A172 (cell line): ENCODE data around the gene PTBP2.

GRCh38 chr1:94039547-94039935 lies 81.4 kb downstream of the ABCA4 start:
- RAMPAGE, long total RNA = no peak

- RAMPAGE, long total RNA = no peak
Measured at GRCh38 chr1:94068569-94069302, 52.2 kb downstream of the ABCA4 start.

GRCh38 chr1:94298643-94299086 lies 61.3 kb upstream of the ARHGAP29 start:
- RAMPAGE, long total RNA = no peak

DNA sequence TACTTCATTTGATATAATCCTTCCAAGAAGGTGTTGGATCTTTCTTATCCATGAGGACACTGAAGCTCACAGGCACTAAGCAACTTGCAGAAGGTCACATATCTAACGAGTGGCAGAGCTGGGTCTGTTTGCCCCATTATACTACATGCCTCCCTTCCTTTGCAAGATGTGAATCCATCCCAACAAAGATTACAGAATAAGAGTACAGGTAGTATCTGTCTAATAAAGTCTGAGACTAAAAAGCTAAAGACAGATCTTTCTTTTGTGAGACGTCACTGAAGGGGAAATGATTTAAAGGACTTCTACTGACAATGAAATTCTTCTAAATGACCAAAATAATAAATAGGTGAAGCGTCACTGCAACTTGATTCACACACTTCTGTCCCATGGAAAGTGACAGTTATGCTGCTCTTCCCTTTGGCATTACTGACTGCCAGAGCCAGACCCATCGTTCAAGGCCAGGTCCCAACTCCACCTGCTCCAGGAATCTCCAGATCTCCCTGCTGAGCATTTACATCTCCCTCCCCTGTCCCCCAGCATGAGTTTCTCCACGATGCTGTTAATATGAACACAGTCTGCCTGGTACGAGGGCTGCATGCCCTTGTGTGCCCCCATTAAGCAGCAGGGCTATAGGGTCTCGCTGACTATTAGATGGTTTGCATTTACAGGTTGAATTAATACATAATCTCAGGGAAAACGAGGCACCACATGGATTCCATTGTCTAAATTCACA lies 4.5 kb downstream of the F3 start:
- RAMPAGE, long total RNA = no peak

DNA sequence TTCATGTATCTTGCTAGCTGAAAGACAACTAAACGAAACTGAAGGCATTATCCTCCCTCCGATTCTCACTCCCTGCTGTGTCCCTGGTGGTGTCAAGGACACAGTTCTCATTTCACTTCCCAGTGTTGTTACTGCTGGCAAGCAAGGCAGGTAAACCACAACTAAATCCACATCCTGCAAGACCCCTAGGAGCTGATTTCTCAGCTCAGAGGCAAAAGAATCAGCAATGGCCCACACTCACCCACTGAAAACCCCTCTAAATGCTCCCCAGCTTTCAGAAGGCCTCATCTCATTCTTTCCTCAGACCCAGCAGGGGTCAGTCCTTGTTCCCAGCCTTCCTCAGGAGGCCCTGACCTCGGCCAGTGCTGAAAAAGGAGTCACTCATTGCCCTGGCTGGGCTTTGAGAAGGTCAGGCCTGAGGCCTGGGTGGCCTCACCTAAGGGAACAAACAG lies 117.9 kb upstream of the SLC44A3 start:
- RAMPAGE, long total RNA = no peak

DNA sequence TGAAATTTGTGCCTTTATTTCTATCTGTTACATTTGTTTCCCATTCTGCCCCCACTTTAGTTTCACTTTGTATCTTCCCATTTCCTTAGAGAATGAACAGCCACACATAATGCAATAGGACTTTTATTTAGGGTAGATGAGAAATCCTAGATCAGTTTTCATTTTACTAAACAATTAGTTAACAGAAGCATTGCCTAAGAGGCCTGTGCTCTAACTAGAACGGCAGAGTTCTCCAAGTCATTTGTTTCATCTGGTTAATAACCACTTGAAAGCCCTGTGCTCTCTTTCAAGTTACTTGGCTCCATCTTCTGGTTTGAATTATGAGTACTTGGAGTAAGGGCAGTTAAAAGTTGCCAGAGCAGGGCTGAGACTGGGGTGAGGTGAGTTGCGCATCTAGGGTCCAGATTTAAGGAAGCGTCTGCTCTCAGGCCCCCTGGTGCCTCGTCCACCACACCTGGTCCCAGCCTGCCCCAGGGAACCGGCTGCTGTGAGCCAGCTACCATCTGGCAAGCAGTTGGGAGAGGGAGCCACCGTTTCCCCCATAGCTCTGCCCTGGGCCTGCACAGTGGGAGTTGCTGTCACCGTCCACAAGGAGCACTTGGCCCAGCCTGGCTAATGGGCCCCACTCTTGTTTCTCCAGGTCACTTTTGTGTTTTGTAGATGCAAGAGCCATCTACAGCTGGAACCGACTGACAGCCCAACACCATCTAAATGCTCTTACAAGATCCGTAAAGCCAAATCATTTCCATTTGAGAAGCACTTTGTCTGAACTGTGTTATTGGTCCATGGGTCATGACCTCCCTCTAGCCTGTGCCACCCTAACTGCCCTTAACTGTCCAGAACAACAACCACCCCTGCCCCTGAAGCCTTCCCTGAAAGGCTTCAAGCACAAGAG lies 18.0 kb upstream of the SLC44A3 start:
- RAMPAGE, long total RNA = no peak

- RAMPAGE, long total RNA = no peak
Measured at GRCh38 chr1:94819207-94819643, 932 bp upstream of the SLC44A3 start.

DNA sequence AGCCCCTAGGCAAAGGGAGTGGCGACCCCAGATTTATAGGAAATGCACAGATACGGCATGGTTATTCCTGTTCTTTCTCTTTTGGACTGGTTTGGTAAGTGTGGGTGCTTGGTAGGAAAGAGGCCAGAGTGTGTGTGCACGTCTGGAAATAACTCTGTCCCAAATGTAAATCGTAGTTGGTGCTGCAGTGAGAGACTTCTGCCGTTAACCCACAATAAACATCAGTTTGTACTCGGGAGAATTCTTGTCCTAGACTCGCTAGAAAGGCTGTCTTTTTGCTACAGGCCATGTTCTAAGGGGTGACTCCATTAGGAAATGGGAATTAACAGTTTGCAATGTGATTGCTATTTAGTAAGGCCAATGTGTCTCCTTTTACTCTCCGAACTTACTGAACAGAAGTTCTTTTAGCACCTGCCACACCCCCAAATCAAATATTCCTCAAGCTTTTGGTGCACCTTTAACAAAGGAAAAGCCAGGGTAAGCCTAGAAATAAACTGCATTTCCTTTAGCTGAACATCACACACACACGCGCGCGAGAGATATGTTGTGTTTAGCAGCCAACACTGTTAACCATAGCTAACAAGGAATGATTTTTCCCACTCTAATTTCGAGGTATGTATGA lies 917 bp downstream of the SLC44A3 start:
- RAMPAGE, long total RNA = no peak

GRCh38 chr1:94863176-94863821 lies 43.1 kb downstream of the SLC44A3 start:
- RAMPAGE, long total RNA = no peak

GRCh38 chr1:94892799-94893406 lies 34.0 kb downstream of the CNN3 start:
- RAMPAGE, long total RNA = no peak

GRCh38 chr1:94908137-94908679 lies 18.7 kb downstream of the CNN3 start:
- RAMPAGE, long total RNA = no peak

DNA sequence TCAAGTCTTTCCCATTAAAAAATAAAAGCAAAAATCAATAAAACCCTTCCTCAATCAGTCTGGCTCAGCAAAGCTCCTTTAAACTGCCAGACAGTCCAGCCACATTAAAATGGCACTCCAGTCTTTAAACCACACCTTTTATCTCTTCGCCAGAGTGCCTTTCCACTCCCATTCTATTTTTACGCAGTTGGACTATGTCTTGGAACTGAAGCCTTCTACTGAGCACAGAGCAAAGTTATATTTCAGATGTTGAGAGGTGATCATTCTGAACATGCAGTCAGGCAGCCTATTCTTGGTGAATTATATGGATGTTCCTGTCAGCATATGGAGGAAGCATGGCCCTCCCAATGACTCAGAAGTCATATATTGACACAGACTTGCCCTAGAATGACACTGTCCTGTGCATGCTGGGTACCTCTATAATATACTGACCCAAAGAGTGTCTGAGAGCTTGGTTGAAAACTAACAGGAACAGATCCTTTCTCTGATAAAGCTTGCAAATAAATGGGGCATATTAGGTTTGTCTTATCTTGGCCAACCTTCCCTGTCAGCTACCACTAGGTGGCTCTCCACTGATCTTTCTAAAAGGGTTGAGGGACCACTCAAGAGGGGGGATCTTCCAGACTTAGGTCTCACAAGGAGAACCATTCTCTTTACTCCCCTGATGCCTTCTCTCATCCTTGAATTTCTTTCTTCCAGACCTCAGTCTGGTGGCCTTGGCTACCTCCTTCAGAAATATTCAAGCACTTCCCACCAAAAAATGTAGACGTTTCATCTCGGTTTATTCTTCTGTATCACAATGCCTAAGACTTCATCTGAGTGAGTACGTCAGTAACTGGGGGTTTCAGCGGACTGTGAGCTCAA lies 11.7 kb upstream of the ALG14 start:
- RAMPAGE, long total RNA = no peak

- RAMPAGE, long total RNA = no peak
Measured at GRCh38 chr1:95122355-95122772, 5.2 kb downstream of the TLCD4 start.

DNA sequence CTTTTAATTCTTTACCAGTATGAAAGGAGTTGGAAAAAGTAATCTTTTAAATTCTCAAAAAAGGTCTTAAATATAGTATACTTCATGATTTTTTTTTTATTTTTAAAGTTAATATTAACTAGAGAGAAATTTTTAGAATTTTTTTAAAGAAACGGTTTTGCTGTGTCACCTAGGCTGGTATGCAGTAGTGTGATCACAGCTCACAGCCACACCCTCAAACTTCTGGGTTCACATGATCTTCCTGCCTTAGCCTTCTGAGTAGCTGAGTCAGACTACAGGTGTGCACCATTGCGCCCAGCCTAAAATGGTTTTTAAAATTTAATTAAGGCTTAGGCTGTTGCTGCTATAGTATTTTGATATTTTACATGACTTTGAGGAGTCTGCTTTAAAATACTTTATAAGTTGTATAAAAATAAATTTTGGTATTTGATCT lies 52.4 kb downstream of the TLCD4 start:
- RAMPAGE, long total RNA = no peak

DNA sequence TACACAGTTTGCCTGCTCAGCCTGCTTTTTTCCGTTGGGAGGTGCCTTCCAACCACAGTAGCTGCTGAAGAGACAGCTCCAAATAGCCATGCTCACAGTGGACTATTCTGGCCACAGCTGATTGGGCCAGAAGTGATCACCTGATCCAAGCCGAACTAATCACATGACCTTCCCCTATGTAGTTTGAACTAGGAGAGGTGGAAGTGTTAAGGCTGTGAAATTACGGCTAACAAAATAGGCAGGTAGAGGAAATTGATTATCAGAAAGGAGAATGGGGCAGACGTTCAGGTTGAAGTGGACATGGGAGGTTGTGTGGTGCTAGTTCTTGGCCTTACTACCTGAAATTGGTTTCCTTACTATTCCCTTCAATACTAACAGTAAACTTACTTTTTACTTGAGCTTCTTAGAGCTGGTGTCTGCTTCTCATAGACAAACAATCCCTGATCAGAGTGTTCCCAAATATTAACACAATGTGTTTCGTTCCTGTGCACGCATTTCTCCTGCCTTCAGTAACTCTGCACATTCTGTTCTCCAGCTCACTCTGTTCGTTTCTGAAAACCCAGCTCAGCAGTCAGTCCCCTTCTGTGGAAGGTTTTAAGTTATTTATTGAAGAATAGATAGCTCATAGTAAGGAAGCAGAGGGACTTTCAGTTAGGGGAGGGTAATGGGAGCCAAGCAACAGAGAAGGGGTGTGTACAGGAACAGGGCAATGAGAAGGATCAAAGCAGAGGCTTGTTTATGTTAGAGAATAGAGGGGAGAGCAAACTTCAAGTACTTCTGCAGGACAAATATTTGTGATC lies 136.3 kb downstream of the RWDD3 start:
- RAMPAGE, long total RNA = no peak

GRCh38 chr1:95559020-95559359 lies 325.0 kb downstream of the RWDD3 start:
- RAMPAGE, long total RNA = no peak

DNA sequence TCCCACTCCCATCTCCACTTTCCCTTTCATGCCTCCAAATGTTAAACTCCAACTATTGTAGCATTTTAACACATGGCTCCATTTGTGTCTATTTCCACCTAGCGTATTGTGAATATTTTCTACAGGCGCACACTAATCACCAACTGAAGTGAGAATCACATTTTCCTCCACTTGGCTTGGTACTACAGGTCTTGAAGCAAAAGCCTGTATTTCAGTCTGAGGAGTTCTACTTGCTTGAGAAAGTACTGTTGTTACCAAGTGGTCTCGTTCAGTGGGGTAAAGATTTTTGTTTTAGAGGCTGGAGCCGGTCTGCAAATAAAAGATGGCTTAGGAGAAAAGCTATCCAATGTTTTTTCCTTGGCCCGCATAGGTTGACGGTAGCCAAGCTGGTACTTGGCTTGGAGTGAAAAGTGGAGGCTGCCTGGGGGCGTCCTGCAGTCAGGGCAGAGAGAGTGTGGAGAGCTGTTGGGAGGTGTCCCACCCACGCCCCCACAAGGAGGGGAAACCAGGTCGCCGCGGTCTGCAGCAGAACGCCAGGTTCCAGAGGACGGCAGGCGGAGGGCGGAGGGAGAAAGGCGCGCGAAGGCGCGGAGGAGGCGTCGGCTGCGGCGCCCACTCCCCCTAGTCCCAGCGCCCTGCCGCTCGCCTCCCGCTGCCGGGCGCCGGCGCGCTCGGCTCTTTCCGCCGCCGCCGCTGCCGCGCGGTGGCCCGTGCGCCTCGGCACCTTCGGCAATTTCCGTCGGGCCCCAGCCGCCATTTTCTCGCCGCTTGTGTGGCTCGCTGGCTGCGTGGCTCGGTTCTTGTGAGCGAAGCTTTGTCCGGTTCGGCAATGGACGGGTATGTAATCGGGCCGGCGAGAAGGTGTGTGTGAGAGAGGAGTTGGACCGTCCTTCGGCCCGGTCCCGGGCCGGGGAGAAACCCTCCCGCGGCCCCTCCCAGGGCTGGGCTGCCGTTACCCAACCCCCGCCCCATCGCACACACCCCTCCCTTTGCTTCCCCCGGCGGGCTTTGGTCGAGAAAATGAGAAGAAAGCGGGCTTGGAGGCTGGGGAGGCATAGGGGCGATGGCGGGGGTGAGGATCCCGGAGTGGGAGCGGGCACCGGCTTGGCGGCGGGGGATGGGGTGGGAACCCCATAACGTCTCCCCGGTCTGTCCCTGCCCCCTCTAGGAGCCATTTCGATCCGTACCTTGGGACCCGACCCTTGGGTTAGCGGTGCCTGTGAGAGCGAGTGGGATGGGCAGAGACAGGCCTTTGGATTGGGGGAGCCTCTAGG lies at the start of gene PTBP2:
Gene PTBP2 (plus strand): TSS at position 749 of the 1,274 bp plus-strand sequence.
- RAMPAGE, long total RNA = no peak

DNA sequence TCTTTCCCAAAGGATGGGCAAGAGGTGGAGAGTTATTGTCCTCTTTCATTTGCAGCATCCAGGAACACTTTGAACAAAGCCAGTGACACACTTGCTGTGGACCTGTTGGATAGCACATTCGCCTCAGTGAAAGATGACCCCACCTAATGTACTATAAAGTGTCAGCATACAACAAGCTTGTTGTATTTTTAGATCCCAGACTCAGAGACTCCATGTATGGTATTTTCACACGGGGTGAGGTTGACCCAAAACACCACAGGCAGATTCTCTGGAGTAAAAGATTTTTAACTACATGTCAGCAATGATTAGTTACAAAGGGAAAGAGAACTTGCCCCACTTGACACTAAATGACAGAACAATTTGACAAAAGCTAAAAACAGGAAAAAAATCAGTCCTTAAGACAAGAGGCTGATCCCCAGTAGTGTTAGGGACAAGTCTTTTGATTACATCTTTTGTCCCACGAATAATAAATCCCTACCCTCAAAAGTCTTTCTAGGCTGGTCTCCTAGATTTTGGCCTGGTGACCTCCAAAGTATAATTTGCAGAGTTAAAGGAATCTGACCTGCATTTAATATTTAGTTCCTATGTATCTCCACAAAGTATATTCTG lies 273.9 kb downstream of the PTBP2 start:
- RAMPAGE, long total RNA = no peak

GRCh38 chr1:97411395-97411713 lies 509.5 kb downstream of the DPYD start:
- RAMPAGE, long total RNA = no peak

GRCh38 chr1:98733235-98733941 lies 71.9 kb downstream of the SNX7 start:
- RAMPAGE, long total RNA = no peak